Glomerular endothelial cell (primary cell): ENCODE measurements around the genes TMIGD1, GOSR1 and SUZ12.

DNA sequence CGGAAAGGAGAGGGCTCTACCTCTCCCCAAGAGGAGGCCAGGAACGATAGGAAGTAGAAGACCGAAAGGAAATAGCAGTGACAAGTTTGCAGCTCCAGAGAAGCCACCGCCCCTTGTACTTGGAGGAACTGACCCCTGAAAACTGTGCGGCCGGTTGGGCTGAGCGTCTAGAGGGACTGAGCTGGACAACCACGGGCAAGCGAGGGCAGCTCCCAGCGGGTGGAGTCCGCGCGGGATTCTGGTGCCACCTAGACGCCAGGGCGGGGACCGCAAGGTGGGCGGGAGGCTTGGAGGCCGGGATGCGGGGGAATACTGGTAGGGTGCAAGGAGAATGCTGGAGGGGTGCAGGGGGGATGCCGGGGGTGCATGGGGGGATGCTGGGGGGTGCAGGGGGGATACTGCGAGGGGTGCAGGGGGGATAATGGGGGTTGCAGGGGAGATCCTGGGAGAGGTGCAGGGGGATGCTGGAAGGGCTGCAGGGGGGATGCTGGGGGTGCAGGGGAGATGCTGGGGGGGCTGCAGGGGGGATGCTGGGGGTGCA, 1.4 kb upstream of the SLC6A4 start:
- RAMPAGE, long total RNA = no peak

GRCh38 chr17:30333974-30334173, at the start of gene TMIGD1:
Gene TMIGD1 (minus strand): TSS chr17:30334057.
- RAMPAGE, long total RNA = no peak

DNA sequence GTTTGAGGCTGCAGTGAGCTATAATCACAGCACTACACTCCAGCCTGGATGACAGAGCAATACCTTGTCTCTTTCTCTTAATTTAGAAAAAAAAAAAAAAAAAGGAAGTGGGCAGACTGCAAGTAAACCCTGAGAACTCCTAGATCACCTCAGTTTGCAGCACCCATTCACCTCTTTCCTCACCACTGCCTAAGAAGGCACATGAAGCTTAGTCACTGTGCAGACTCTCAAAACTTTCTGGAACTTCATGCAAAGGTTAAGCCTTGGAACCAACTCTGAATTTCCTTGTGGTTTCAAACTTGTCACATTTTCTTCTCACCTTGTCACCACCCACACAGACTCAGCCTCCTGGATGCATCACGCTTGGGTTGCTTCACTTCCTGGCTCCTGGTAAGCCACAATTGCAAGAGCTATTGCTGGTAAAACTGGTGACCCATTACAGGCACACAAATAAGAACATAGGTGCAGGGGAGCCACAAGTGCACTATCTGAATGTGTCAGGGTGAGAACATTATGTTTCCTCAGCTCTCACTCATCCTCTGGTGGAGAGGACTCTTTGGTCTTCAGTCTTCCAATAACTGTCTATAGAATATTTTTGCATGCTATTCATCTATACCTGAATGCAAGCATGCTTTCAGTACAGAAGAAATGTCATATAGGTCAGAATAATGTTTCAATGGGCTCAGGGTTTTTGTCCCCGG, 14.9 kb upstream of the CPD start:
- RAMPAGE, long total RNA = no peak

DNA sequence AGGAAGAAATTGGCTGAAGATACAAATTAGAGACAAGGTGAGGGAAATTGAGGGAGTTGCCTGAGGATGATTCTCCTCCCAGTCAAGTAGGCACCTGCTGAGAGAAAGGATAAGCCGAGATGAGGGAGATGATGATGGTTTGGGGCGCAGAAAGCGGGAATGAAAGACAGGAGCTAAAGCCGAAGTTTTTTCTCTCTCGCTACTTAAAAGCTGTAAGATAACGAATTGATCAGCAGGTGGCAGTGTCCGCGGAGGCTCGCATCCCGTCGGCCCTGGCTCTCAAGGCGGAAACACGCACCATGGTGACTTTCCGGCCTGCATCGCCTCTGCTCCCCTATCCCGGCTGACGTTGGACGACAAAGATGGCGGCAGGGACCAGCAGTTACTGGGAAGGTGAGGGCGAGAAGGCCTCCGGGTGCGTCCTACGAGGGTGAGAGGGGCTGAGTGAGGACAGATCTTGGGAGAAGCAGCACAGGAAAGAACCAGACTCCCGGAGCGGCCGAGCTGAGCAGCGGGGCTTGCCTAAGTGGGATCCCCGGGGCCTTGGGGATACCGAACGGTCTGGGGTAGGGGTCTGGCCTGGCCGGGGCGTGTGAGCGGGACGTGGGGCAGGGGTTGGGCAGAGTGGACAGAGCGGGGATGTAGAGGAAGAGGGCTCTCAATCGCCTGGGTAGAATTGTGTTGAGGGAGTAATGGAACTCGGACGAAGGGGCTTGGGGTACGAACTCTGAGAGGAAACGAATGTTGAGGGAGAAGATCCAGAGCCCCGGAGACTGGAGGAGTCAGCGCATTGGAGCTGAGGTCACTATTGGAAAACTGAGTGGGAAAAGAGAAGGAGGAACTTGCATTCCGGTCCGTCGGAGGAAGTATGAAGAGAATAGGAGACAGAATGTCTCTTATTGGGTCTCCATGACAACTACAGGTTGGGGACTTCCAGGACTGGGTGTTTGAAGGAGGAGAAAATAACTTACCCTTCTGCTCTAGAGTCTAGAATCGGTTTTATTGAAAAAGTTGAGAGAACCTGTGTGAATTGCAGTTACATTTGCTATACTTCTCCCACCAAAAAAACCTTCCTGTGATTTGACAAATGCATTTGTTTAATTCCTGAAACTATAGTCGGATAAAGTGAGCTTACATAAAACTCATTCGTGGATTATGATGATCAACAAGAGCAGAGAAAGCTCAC, at the start of gene GOSR1:
Gene GOSR1, plus strand, starts transcription at position 337 of the 1,186 bp plus-strand sequence.
- RAMPAGE, long total RNA = no peak

GRCh38 chr17:30644693-30645102, 167.5 kb downstream of the GOSR1 start:
- RAMPAGE, long total RNA = no peak

- RAMPAGE, long total RNA = no peak
Measured at GRCh38 chr17:30735274-30735983, 89.1 kb downstream of the CRLF3 start.

DNA sequence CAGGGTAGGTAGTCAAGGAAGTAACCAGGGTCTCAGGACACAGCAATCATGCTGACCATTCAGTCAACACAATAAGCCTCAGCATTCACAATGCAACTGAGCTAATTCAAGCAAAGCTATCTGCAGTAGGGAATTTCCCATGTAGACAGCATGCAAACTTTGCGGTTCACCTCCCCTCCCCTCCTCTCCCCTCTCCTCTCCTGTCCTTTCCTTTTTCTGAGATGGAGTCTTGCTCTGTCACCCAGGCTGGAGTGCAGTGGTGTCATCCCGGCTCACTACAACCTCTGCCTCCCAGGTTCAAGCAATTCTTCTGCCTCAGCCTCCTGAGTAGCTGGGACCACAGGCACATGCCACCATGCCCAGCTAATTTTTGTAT, 9.6 kb upstream of the RNF135 start:
- RAMPAGE, long total RNA = no peak

DNA sequence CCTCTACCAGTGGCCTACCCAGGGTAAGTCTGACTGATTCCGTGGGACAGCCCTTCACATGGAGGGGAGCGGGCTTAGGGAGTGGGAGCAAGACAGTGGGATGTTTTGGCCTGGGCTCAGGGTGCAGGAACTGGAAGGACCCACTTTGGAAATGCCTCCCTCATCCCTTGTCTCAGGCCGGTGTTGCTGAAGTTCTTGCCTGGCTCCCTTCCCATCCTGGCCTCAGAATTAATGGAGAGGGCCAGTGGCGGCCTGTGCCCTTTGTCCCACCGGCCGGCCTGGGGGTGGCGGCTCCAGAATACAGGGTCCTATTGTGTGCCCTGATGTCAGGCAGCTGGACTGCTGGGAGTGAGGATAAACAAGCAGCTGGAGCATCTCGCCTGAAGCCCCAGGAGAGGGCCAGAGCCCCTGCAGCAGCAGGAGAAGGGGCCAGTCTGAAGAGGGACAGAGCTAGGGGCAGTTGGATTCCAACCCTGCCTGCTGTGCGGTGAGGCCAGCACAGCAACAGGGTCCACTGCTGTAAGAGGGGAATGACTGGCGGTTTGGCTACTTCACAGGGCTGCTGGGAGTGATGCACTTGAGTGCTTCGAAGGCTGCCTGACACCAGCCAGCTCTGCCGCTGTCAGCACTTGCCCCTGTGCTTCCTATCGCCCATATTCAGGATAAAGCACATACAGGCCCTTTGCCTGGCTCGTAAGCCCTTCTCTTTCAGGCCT, 24.9 kb downstream of the RAB11FIP4 start:
- RAMPAGE, long total RNA = no peak

GRCh38 chr17:31479930-31480592, 88.6 kb downstream of the RAB11FIP4 start:
- RAMPAGE, long total RNA = no peak

DNA sequence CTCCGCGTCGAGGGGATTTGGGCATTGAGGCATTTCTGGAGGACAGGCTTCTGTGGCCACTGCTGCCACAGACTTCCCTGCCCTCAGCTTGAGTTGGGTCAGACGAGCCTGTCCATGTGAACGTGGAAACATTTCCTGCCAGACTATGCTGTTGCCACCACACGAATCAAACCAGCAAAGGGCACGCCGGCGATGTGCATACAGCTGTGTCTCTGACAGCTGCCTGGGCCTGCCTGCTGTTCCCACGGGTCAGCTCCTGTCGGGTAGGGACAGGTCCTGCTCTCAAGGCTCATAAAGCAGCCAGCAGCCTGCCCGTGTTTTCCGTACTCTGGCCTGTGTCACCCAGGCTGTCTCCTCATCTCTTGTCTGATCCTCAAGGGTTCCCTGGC, 100.3 kb downstream of the RAB11FIP4 start:
- RAMPAGE, long total RNA = no peak

- RAMPAGE, long total RNA = no peak
Measured at GRCh38 chr17:31560732-31561177, 169.3 kb downstream of the RAB11FIP4 start.

DNA sequence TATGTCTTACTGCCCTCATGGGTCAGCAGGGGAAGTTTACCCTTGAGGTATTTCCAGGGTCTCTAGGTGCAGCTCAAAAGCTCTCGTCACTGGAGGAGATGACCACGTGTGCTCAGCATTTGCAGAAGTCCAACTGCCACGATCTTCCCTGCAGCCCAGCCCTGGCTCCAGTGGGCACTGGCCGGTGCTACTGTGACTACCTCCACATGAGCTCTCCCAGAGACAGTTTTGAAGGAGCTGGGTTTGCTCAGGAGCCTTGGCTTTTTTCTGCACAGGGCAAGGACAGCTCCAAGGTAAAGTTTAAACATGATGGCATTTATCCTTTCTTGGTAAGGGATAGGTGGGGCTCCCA, 186.1 kb downstream of the RAB11FIP4 start:
- RAMPAGE, long total RNA = no peak

GRCh38 chr17:31738356-31738945, 120.6 kb downstream of the COPRS start:
- RAMPAGE, long total RNA = no peak

DNA sequence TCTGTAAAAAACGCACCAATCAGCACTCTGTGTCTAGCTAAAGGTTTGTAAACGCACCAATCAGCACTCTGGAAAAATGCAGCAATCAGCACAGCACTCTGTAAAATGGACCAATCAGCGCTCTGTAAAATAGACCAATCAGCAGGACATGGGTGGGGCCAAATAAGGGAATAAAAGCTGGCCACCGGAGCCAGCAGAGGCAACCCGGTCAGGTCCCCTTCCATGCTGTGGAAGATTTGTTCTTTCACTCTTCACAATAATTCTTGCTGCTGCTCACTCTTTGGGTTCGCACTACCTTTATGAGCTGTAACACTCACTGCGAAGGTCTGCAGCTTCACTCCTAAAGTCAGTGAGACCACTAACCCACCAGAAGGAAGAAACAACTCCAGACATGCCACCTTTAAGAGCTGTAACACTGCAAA, 96.8 kb downstream of the COPRS start:
- RAMPAGE, long total RNA = no peak

- RAMPAGE, long total RNA = no peak
Measured at GRCh38 chr17:31916669-31917736, 15.5 kb upstream of the UTP6 start.

- RAMPAGE, long total RNA = no peak
Measured at GRCh38 chr17:31936817-31937827, at the start of gene SUZ12. Gene SUZ12 (plus strand): TSS chr17:31937007.

- RAMPAGE, long total RNA = no peak
Measured at GRCh38 chr17:31999083-31999946, 7.9 kb upstream of the LRRC37B start.

DNA sequence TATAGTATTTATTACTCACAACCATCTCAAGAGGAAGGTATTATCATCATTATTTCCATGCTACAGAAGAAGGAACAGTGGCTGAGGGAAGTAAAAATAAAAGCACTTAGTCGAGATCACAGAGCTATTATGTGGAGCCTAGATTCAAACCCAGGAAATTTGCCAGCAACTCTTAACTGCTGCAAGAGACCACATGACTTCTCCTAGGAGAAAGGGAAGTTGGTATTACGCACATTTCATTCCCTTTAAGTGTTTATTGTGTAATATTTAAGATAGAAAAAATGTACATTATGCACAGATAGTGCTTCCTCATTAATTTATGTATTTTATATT, 1.0 kb upstream of the RHOT1 start:
- RAMPAGE, long total RNA = no peak

DNA sequence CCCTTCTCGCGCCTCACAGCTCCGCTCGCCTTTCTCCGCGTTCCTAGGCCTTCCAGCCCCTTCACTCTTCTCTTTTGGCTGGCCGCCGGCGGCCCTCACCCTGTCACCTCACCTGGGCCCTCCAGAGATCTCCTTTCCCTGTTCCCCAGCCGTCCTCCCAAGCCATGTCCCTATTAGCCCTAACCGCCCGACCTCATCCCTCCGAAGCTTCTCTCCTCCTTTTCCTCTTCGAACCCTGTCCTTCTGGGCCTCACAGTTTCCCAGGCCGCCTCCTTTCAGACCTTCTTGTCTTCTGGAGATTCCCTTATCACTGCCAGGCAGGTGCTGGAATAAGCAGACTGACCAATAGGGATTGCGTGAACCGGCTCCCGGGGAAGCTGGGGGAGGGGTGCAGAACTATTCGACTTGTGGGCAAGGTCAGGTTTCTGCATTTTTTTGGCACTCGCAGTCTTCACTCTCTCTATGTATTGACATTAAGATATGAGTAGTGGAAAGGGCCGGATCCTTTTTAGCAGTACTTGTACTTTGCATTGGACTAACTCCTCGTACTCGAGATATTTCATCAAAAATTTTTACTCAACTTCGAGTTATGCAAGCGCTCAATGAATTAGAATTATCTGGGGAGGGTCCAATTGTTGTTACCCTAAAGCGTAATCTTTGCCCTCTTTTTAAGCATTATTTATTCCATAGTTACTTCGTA, 681 bp downstream of the RHOT1 start:
- RAMPAGE, long total RNA = no peak

DNA sequence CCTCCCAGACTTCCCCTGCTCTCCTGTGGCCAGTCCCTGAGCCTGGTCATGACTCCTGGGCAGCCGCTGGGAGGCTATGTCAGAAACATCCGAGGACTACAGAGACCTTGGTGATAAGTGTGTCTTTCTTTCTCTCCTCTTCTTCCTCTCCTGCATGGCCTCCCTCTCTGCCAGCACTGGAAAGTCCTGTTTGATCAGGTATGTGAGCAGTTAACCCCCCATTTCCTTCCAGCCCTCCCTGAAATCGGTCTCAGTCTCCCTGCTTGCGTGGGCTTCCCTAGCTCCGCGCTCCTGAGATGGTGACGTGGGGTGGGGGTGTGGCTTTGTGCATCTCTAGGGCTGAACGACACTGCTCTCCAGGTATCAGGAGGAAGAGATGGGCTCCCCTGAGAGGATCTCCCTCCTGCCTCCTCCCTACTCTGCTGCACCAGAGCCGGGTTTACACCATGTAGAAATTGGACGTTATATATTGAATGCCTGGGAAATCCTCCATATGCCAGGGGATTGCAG, 2.2 kb downstream of the RHBDL3 start:
- RAMPAGE, long total RNA = no peak